ENCODE results near the genes ALDOB and GRIN3A.

- PRO-cap, result no peak
These were observed 30.4 kb downstream of the BAAT start for GRCh38 chr9:101354297-101355007.

- PRO-cap, result no peak
These were observed 14.2 kb downstream of the ALDOB start for GRCh38 chr9:101421074-101422146.

DNA sequence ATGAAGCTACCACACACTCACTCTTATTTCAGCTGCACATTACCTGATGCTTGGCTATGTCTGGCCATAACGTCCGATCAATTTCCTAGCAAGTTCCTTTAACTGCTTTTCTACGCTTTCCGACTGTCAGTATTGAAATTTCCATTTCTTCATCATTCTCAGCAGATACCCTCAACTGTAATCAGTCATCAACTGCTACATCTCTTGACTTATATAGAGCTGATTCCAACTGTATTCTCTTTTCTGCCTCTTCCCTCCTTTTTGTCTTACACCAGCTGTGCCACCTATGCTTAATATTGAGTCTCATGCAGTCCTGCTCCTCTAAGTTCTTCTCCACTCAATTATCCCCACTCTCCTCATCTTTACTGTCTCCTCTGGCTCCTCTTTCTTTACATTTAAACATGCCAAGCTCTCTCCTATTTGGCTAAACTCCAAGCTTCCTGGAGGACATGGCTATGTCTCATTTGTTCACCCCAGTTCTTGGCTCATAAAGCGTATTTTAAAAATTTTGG, 12.1 kb downstream of the ALDOB start:
- PRO-cap, result no peak

- PRO-cap, result no peak
These were observed 10.9 kb downstream of the ALDOB start for GRCh38 chr9:101424369-101425301.

- PRO-cap, result no peak
These were observed 7.7 kb downstream of the ALDOB start for GRCh38 chr9:101427839-101428228.

GRCh38 chr9:101432820-101433967, 2.4 kb downstream of the ALDOB start:
- PRO-cap, result no peak

- PRO-cap, result no peak
These were observed at the start of gene ALDOB for GRCh38 chr9:101435459-101436269. TSS of gene ALDOB (minus strand) at chr9:101435774.

DNA sequence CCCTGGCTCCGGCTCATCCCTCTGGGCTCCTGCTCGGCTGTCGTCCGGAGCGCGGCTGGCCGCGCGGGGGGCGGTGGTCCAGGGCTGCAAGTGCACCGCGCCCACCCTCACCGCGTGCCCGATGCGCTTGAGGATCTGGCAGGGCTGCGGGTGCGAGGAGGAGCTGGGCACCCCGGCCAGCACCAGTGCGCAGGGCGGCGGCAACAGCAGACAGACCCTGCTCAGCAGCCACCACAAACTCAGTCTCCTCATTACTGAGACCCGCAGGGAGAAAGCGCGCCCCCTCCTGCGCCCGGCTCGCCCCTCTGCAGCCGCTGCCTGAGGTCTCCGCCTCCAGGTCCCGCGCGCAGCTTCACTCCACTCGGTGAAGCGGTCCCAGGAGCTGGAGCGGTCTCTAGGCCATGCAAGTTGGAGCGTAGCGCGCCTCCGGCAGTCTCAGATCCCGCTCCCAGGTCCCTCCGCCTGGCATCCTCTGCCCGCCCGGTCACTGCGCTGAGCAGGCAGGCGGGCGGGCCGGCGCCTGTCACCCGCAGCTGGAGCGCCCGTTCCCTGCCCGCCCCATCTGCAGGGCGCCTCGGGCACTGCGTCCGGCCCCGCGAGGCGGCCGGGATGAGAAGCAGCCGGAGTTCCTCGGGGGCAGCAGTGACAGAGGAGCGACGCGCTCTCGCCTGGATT, 582 bp downstream of the GRIN3A start:
- PRO-cap, result no peak

DNA sequence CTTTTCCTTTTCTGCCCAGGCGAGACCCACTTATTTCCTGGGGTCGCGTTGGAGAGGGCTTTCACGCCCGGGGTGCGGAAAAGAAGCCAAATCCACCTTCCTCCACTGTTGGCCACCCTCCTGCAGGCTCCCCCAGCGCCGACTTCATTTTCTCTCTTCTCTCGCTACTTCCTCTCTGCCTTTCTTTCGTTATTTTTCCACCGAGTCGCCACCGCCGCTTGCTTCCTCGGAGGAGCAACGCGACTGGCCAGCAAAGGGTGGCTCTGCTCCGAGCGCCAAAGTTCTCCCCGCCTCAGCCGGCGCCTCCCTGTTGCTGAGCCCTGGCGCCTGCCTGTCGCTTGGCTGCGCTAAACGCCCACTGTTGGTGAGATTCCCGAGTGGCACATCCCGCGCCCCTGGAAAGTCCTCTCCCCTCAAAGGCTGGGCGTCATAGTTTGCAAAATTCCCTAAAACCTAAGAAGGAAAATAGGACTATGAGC, at the start of gene GRIN3A:
Gene GRIN3A, minus strand, starts transcription at position 245 of the 479 bp plus-strand sequence.
- PRO-cap, result no peak

DNA sequence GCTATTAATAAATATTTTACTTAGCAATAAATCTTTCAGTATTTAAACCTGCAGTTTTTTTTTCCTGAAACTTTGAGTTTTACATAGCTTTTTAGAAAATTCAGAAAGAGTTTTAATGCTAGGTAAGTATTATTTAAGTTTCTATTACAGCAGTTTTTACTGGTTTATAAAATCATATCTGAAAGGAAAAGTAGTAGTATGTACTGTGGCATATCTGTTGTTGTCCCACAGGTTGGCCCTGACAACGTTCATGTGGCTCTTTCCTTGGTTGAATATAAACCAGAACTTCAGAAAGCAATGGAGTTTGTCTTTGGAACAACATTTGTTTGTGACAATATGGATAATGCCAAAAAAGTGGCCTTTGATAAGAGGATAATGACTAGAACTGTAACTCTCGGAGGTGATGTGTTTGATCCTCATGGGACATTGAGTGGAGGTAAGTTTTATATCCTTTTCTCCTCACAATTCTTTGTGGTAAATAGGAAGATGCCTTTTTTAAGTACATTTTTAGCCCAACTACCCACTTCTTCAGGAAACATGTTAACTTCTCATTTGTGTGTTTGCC, 23.9 kb downstream of the SMC2 start:
- PRO-cap, result no peak

GRCh38 chr9:104889262-104890017, 38.5 kb downstream of the ABCA1 start:
- PRO-cap, result no peak

- PRO-cap, result bidirectional peak, plus-strand start at chr9:104993427, minus-strand start at chr9:104993395
These were observed 65.1 kb upstream of the ABCA1 start for GRCh38 chr9:104993023-104993554.

GRCh38 chr9:105142317-105143581, 101.7 kb upstream of the SLC44A1 start:
- PRO-cap, result no peak

GRCh38 chr9:105296655-105297353, 52.4 kb downstream of the SLC44A1 start:
- PRO-cap, result unidirectional peak, minus-strand start at chr9:105296948

GRCh38 chr9:105329750-105330025, 85.2 kb downstream of the SLC44A1 start:
- PRO-cap, result no peak

GRCh38 chr9:106018905-106019384, 324.6 kb downstream of the TMEM38B start:
- PRO-cap, result bidirectional peak, plus-strand start at chr9:106019153, minus-strand start at chr9:106018962

- PRO-cap, result no peak
These were observed 550.0 kb upstream of the ZNF462 start for GRCh38 chr9:106312995-106313245.

DNA sequence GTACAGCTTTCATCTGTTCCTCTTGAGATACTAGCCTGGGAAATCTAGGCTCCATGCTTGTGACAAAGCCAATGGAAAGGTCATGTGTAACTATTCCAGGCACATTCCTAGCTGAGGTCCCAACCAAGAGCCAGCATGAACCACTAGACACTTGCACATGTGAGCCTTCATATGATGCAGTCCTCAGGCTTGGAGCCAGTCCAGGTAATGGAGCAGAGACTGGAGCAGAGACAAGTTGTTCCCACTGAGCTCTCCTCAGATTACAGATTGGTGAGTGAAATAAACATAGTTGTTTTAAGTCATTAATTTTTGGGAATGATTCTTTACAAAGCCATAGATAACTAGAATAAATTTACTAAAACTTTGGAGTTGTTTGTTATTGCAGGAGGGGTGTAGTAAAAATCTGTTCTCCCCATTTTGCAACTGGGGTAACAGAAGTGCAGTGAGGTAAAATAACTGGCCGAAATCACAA, 412.3 kb upstream of the ZNF462 start:
- PRO-cap, result no peak

DNA sequence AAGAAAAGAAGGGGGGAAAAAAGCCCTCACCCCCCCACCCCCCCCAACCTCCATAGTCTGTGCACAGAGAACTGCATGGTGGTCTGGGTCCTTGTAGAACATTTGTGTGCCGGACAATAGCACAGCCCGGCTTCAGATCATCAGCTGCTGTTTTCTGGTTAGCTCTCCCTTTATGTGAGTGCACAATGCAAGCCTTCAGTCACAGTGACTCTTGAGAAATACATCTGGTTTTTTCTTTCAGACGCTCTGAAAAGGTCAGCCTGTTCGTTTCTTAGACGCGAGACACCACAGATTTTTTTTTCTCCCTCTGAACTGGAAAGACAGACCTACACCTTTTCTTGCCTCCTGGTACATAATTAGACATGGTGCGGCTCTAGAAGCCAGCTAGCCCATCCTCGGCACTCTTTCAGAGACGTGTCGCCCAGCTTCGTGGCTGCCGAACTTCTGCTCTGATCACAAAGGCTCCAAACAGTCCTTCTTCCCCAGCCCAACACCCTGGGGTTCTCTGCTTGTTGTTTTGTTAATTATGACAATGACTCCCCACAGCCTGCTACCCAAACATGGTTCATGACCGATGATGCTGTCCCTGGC, 241.6 kb upstream of the ZNF462 start:
- PRO-cap, result unidirectional peak, minus-strand start at position 446 of the sequence

GRCh38 chr9:106862594-106862806, 466 bp upstream of the ZNF462 start:
- PRO-cap, result bidirectional peak, plus-strand start at chr9:106862709, minus-strand start at chr9:106862654